Fibroblast of the aortic adventitia (primary cell): Measurements from ENCODE around the genes CORO7, UBALD1 and ZNF500.

DNA sequence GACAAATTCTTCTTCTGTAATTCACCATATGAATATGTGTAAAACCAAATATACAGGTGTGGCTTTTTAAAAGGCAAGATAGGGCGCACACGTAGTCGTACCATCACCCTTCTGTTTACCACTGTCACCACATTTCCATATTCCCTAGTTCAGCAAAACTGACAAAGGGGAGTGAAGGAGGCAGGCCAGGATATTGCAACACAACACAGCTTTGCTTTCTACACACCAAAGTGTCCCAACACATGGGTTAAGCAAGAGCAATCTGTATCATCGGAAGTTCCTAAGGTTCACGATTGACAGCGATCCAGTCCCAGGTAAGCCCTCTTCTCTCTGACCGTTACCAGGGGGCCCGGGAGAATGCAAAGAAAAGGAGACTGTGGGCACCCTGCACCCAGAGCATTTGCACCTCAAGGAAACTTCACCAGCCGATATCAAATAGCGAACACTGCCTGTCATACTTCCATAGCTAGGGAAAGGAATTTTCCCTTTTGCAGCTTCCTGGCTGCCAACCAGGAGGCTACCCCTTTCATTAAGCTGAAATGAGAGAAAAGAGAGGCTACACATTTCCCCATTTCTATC is 23.1 kb downstream of the CREBBP start:
- CAGE, long polyA plus RNA = no peak

- CAGE, long polyA plus RNA = no peak
These were observed 1.3 kb downstream of the CREBBP start for GRCh38 chr16:3879098-3879690.

- CAGE, long polyA plus RNA = no peak
These were observed 83.4 kb downstream of the ADCY9 start for GRCh38 chr16:4032641-4033370.

DNA sequence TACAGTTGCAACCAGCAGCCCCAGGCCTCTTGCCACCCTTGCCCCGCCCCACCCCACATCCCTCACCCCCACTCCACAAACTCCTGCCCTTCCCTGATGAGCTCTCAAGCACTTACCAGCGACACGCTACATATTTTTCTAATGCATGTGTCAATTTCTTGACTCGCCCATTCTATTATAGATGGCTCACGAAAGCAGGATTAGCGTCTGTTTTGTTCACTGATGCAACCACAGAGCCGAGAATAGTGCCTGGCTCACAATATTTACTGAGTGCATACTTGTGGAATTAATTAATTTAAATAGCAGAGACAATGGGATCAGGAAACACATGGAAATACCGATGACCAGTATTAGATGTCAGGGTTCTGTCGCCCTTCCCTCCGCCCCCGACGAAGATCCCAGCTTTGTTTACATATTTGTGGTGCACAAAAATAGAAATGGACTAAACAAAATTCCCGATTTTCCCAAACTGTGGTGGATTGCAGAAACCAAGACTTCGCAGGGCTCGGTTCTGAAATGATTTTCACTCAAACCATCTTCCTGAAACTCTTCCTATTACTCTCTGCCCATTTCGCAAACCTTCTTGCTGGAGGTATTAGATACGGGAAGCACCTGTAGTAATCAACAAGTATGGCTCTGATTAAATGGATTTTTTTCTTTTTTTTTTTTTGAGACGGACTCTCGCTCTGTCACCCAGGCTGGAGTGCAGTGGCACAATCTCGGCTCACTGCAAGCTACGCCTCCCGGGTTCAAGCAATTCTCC is 62.1 kb downstream of the ADCY9 start:
- CAGE, long polyA plus RNA = no peak

DNA sequence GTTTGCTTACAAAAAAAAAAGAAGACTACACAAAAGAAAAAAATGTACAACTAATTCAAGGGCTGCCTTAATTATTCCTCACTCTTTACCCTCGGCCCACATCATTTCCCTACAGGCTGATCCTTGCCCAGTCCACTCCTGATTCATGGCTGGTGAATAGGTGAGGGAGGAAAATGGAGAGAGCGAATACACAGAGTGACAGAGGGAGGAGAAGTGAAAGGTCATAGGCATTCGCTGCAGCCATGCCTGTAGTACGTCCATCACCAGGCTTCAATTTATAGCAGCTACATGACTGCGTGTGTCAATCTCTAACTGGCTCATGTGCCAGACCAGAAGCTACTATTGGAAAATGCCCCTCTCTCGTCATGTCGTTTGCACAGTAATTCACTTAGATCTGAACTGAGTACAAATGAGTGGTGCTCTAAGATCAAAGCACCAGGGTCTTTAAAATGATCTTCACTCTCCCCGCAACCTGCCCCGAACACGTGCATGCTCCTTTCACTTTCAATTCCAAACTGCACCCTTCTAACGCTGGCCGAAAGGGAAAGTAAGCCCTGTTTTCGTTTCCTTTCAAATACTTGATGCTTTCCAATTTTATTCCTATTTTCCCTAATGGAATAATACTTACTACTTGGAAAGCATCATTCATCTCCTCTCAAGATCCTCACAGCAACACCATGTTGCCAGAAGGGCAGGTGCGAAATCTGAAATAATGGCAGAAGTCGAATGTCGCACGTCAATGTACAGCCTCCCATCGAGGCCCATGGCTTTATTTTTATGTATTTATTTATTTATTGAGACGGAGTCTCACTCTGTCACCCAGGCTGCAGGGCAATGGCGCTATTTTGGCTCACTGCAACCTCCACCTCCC is 51.2 kb downstream of the ADCY9 start:
- CAGE, long polyA plus RNA = no peak

GRCh38 chr16:4319496-4319882 is 3.6 kb downstream of the GLIS2 start:
- CAGE, long polyA plus RNA = no peak

- CAGE, long polyA plus RNA = no peak
These were observed 13.9 kb downstream of the PAM16 start for GRCh38 chr16:4336902-4337911.

- CAGE, long polyA plus RNA = no peak
These were observed 2.7 kb upstream of the VASN start for GRCh38 chr16:4369013-4369344.

DNA sequence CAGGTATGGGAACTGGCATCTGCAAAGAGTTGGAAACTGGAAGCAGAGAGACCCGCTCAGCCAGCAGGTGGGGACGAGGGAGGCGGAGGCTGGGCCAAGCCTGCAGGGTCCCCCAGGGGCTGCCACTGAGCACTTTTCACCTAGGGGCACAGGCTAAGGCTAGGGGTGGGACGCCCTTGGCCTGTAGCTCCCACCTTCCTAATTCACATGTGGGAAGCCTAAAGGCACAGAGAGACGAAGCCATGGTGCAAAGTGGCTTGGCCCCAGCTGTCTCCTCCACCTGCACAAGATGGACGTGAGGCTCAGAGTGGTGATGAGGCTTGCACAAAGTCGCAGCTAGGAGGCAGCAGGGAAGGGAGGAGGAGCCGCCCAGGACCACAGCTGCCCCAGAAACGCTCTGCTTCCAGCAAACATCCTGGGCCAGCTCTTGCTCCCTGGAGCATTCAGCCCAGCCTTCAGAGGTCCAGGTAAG is 18.9 kb downstream of the VASN start:
- CAGE, long polyA plus RNA = no peak

DNA sequence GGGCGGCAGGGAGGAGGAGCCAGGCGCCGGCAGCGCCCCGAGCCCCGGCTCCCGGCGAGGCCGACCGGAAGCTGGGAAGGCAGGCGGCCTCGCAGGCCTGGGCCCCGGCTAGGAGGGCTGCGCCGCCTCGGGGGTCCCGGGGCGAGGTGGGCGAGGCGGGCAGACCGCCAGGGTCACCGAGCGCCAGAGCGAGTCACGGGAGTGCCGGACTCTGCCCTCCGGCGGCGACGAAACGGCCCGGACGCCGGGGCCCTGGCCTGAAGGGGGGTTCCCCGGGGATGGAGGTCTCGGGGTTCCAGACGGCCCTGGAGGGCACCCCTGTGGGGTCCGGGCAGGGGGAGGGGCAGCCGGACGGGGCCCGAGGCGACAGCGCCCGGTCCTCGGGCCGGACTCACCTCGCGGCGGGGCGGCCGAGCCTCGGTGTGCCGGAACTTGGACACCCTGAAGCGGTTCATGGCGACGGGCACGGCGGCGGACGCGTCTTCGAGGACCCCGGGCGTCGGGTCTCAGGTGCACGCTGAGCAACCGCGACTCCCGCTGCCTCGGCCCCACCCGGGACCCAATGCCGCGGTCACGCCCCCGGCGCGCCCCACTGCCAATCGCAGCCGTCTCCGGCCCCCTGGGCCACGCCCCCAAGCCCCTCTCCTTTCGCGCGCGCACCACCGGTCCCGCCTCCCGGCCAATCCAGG is at the start of gene CORO7:
Gene CORO7, minus strand, starts transcription at position 533 of the 689 bp plus-strand sequence.
- CAGE, long polyA plus RNA = no peak

GRCh38 chr16:4433233-4434522 is 8.0 kb downstream of the DNAJA3 start:
- CAGE, long polyA plus RNA = no peak

GRCh38 chr16:4476096-4476356 is 172 bp upstream of the HMOX2 start:
- CAGE, long polyA plus RNA = no peak

GRCh38 chr16:4511424-4512032 is 27.0 kb downstream of the CDIP1 start:
- CAGE, long polyA plus RNA = no peak

GRCh38 chr16:4599042-4599369 is 15.7 kb downstream of the UBALD1 start:
- CAGE, long polyA plus RNA = no peak

GRCh38 chr16:4609186-4610324 is 5.1 kb downstream of the UBALD1 start:
- CAGE, long polyA plus RNA = no peak

- CAGE, long polyA plus RNA = no peak
These were observed at the start of gene UBALD1 for GRCh38 chr16:4614489-4615164. TSS of gene UBALD1 (minus strand) at chr16:4614888.

DNA sequence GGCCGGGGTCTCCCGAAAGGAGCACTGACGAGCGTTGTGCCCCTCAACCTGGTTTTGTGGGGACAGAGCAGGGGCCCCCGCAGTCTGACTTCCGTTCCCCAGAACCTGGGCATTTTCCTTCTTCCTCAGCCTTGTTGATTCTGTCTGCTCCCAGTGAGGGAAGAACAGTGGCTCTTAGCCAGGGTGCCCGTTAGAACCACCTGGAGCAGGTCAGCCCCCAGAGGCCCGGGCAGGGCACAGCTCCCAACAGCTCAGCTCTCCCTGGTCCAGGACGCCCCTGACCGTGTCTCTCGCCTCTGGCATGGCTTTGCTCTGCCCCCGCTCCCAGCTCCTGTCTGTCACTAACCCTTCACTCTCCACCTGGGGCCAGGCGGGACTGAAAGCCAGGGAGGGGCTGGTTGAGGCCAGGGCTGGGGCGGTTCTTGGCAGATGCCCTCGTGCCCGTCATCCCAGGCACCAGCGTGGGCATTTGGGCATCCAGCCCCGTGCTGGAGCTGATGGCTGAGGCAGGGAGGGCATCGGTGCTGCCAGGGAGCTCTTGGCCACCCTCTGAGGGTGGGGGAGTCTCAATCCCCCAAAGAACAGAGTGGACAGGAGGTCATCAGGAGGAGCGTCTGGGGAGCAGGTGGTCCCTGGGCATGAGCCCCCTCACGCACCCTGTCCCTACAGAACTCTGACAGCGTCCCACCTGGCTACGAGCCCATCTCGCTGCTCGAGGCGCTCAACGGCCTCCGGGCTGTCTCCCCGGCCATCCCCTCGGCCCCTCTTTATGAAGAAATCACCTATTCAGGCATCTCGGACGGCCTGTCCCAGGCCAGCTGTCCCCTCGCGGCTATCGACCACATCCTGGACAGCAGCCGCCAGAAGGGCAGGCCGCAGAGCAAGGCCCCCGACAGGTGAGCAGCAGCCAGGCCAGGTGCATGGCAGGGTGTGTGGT is 12.2 kb upstream of the NUDT16L1 start:
- CAGE, long polyA plus RNA = no peak

GRCh38 chr16:4694741-4695800 is 1.7 kb downstream of the NUDT16L1 start:
- CAGE, long polyA plus RNA = no peak

GRCh38 chr16:4725059-4725563 is 9.0 kb downstream of the ANKS3 start:
- CAGE, long polyA plus RNA = no peak

GRCh38 chr16:4766814-4767644 is at the start of gene ZNF500:
TSS of gene ZNF500 (minus strand) at chr16:4767162.
- CAGE, long polyA plus RNA = no peak